ENCODE measurements around a stretch of chr12.

GRCh38 chr12:21551843-21552290 lies 25.8 kb downstream of the SPX start:
- RRBS = no CpG with 5 or more reads among the region's 3 CpGs

DNA sequence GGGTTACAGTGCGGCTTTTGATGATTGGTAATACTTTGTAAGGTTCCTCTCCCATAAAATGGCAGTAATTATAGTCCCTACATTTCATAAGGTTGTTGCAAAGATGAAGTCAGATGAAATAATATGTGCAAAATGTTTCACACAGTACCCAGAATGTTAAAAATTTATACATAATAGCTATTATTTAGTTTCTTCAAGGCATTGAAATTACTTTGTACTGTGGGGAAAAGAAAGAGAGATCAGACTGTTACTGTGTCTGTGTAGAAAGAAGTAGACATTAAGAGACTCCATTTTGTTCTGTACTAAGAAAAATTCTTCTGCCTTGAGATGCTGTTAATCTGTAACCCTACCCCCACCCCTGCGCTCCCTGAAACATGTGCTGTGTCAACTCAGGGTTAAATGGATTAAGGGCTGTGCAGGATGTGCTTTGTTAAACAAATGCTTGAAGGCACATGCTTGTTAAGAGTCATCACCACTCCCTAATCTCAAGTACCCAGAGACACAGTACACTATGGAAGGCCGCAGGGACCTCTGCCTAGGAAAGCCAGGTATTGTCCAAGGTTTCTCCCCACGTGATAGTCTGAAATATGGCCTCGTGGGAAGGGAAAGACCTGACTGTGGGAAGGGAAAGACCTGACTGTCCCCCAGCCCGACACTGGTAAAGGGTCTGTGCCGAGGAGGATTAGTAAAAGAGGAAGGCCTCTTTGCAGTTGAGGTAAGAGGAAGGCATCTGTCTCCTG lies 12.7 kb downstream of the LDHB start:
- RRBS = no CpG with 5 or more reads among the region's 7 CpGs

DNA sequence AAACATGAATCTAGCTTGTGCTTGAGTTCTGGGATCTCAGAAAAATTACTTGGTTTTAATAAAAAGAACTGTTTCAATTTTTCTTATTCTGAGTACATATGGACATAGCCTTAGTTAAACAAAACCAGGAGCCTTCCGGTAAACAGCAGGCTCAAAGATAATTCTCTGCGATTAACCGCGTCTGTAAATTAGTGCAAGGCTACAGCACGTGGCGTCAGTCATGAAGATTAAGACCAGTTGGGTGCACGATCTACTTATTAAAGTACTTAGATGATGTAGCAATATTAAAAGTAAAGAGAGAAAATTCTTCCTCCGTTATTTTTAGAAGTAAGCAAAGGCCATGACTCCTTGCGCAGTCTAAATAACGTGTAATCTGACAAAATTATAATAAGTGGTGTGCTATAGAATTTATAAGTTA lies 677 bp downstream of the KCNJ8 start:
- RRBS = no CpG with 5 or more reads among the region's 10 CpGs

DNA sequence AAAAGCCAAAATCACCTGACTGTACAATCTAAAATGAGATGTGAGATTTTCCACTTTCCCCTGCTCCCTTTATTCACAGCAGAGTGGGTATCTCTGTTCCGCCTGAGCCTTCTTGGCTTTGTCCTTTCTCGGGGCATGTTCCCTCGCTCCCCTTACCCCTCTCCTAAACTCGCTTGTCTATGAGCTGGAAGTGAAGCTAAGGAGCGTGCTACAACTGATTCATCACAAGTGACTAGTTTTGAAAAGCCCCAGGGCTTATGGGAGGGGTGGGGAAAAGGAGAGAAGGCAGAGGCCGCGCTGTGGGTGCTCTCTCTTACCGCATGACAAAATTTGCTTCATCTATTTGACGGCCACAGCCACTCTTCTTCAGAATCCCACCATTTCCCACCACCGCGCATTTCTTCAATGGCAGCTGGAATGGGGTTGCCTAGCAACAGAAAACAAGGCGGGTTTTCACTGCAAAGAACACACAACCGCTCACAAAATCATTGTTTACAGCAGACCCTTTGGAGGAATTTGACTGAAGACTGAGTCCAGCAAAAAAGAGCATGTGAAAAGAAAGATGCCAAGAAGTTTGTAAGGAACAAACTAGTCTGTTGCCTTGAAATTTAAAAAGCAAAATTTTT lies 79.4 kb downstream of the ST8SIA1 start:
- RRBS = no CpG with 5 or more reads among the region's 13 CpGs

GRCh38 chr12:22256209-22256579 lies 78.3 kb downstream of the ST8SIA1 start:
- RRBS = no CpG with 5 or more reads among the region's 4 CpGs

DNA sequence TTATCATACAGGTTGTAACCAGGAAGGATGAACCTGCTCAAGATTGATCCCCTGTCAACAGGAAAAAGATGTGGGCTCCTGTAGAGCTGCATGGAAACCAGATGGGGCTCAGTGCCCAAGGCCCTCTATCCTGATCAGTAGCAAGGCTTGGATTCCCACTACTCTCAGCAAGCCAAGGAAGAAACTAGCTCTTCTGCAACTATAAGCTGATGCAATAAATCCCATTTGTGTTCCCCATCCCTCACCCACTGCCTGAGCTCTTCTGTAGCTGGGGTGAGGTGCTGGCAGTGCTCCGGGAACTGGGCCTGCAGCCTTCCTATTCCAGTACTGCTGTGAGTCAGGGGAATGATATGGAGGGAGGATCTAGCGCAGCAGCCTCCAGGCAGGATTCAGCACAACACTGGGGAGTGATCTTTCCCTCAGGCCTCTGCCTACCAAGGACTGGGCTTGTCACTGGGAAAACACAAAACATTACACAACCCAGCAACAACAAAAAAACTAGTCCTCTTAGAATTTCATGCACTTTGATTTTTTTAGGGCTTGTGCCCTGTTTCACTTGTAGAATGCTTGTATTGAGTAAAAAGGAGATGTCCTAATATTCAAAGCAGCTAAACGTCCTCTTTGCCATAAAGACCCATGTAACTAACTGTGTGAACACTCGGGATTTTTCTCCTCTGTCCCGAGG lies 58.7 kb downstream of the ST8SIA1 start:
- RRBS = no CpG with 5 or more reads among the region's 5 CpGs

DNA sequence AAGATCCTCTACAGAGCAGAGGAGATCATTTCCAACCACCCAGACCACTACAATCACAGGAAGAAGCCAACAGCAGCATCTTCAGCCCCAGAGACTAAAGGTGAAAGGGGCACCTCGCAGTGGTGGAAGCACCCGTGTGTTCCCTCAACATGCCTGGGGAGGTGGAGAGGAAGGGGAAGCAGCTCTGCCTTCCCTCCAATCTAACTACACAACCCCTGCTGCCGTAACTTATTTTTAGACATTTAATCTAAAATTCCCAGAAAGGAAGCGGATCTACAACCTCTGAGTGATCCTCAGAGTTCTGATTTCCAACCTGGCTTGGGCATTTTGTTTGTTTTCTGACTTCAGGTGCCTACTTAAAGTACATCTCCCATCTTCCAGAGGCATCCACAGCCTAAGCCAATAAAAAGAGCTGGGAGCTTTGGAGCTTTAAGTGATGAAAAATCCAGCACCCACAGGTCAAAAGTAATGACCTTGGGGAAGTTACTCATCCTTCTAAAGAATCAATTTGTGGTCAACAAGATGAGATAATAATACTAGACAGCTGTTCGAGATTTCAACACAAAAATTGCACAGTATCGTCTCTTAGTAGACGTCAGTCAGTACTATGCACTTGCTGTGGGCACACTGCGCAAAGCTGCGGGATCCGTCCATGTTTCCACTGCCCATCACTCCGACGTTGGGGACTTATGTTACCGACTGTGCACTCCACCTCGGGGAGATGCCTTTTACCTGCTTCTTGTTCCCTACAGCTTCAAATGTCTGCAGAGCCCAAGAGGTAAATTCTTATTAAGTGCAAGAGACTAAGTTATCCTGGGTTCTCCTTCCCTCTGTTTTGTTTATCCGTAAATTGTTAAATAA lies 1.4 kb downstream of the ST8SIA1 start:
- RRBS = no CpG with 5 or more reads among the region's 15 CpGs

- RRBS = no CpG with 5 or more reads among the region's 3 CpGs
Observed at GRCh38 chr12:22513023-22513649, 31.2 kb downstream of the C2CD5 start.

DNA sequence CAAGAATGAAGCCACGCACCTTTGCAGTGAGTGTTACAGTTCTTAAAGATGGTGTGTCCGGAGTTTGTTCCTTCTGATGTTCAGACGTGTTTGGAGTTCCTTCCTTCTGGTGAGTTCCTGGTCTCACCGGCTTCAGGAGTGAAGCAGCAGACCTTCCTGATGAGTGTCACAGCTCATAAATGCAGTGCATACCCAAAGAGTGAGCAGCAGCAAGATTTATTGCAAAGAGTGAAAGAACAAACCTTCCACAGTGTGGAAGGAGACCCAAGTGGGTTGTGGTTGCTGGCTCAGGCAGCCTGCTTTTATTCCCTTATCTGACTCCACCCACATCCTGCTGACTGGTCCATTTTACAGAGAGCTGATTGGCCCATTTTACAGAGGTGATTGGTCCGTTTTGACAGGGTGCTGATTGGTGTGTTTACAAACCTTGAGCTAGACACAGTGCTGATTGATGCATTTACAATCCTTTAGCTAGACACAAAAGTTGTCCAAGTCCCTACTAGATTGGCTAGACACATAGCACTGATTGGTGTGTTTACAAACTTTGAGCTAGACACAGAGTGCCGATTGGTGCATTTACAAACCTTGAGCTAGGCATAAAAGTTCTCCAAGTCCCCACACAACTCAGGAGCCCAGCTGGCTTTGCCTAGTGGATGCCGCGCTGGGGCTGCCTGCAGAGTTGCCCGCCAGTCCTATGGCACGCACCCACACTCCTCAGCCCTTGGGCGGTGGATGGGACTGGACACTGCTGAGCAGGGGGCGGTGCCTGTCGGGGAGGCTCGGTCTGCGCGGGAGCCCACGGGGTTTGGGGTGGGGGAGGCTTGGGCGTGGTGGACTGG lies 67.6 kb downstream of the ETNK1 start:
- RRBS = no CpG with 5 or more reads among the region's 18 CpGs

DNA sequence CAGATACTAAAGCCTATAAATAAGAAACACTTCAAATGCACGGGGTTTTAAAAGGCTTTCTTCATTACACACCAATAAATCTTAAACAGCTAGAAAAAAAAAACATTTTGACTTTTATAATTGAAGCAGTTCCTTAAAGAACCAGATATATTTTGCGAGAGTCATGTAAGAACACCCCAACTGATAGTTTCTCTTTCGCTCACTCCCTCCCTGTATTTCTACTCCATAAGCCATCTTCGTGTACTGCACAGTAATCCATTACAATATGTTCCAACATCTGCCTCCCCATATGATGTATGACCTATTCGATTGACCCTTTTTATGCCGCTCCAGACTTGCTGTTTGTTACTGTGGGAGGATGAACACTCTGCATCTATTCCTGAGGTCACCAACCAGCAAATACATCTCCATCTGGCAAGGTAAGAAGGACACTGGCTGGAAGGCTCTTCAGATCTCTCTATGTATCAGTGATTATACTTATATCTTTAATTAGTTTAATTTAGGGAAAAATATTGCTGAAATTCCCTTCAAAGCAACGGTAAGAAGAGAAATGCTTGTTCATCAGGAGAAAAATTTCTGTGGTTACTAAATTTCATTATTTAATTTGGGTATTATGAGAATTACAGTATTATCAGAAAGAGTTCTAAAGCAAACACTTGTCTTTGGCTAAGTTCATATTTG lies 331.6 kb downstream of the SOX5 start:
- RRBS = no CpG with 5 or more reads among the region's 7 CpGs

GRCh38 chr12:24100778-24101670 lies 151.6 kb upstream of the SOX5 start:
- RRBS = no CpG with 5 or more reads among the region's 6 CpGs

DNA sequence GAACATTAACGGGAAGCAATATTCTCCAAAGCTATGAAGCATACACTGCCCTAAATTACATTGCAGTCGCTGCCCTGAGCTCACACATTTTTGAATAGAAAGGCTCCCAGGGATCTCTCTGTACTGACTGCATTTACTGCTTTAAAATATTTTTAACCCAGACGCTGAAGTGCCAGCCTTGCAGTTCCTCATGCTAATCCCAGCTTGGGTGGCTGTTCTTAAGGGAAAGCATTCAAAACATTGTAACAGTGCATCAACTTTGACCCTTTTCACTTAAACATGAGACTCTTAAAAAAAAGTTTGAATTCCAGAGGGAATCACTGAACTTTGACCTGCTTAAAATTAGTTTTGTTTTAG lies 410.9 kb downstream of the BCAT1 start:
- RRBS = no CpG with 5 or more reads among the region's 3 CpGs

DNA sequence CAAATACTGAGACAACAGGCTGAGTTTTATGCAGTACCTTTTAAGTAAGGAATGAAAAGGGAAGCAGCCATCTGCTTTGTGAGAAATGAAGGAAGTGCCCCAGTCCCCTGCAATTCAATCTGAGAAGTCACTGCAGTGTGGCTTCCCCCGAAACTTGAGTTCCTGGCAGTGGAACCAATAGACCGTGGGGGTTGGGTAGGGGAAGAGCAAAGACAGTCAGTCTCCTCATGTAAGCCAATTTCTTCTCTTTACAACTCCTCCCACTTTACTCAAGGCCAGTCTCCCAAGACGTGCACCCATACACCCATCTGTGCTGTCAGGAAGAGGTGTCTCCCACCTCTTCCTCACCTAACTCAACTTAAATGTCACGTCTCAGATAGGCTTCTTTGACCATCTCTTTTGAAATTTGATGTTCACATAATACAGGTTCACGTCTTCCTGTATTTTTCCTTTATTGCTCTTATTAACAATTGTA lies 206.5 kb downstream of the BCAT1 start:
- RRBS = no CpG with 5 or more reads among the region's 5 CpGs

DNA sequence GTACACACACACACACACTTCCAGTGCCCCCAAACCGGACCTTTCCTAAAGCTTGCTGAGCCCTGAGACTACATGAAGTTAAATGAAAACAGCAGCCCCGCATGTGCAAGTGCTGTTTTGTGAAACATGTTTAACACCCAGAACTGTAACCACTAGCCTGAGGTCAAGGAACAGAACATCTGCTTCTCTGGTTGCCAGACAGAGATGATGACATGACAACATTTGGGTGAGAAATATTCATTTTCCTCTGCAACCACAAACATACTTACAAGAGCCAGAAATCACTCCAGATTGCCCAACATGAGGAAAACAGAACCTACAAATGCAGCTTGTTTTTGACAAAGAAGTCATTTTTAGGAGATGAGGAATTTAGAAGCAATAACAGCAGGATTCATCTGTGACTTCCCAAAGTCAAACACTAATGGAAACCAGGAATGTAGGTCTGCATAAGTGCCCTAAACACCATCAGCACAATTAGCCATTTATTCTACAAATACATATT lies 110.3 kb downstream of the BCAT1 start:
- RRBS = no CpG with 5 or more reads among the region's 2 CpGs

- RRBS = 0% methylated on average over 2 of the region's 3 CpGs
Observed at GRCh38 chr12:24909606-24910135, 39.2 kb downstream of the BCAT1 start.

DNA sequence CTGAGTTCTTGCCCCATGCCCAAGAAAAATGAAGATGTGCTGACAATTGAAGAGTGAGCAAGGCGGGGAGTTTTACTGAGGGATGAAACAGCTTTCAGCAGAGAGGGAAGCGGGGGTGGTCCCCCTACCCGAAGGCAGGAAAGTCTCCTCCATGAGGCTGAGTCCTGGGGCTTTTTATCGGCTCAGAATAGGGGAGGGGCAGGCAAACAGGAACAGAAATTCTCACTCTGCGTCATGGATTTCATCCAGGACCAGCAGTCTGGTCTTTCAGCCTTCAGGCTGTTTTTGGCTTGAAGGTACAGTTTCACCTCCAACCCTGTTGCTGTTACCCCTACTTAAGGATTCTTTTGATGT lies 3.0 kb upstream of the BCAT1 start:
- RRBS = no CpG with 5 or more reads among the region's 5 CpGs

DNA sequence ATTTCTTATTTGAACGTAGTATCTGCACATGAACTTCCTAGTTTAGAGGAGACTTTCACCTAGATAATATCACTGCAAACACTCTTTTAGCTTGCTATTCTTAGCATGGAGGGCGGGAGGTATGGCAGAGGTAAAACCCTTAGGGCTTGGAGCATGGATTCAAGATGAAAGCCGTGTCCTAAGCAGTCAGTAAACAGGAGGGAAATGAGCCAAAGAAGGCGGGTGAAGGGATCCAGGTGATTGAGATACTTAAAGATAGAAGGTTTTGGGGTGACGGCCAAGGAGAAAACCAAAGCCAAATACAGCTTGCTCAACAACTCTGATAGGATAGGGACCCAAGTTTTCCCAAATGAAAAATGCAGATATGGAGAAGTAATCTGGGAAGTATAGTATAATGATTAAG lies 3.5 kb downstream of the IRAG2 start:
- RRBS = no CpG with 5 or more reads among the region's 5 CpGs

DNA sequence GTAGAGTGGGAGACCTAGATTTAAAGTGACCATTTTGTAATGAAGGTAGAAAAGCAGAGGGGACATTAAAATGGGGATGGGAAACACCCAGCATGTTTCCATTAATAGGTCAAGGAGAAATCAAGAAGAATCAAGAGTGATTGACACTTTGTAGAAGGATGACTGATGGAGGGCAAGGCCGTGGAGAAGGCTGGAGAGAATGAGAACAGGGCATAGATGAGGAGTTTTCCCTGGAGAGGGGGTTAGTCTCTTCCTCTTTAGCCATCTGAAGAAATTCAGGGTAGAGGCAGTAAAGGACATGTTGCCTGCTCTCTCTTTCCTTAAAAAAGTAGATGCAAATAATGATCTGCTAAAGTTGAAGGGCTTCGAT lies 71.9 kb upstream of the KRAS start:
- RRBS = no CpG with 5 or more reads among the region's 2 CpGs

GRCh38 chr12:25377334-25377812 lies 126.6 kb upstream of the KRAS start:
- RRBS = no CpG with 5 or more reads among the region's 6 CpGs